Left lobe of liver (tissue), 1 donor: ENCODE results near the gene TPT1.

- PRO-cap, result no peak
Measured at GRCh38 chr13:45219818-45220150, 18.9 kb upstream of the KCTD4 start.

DNA sequence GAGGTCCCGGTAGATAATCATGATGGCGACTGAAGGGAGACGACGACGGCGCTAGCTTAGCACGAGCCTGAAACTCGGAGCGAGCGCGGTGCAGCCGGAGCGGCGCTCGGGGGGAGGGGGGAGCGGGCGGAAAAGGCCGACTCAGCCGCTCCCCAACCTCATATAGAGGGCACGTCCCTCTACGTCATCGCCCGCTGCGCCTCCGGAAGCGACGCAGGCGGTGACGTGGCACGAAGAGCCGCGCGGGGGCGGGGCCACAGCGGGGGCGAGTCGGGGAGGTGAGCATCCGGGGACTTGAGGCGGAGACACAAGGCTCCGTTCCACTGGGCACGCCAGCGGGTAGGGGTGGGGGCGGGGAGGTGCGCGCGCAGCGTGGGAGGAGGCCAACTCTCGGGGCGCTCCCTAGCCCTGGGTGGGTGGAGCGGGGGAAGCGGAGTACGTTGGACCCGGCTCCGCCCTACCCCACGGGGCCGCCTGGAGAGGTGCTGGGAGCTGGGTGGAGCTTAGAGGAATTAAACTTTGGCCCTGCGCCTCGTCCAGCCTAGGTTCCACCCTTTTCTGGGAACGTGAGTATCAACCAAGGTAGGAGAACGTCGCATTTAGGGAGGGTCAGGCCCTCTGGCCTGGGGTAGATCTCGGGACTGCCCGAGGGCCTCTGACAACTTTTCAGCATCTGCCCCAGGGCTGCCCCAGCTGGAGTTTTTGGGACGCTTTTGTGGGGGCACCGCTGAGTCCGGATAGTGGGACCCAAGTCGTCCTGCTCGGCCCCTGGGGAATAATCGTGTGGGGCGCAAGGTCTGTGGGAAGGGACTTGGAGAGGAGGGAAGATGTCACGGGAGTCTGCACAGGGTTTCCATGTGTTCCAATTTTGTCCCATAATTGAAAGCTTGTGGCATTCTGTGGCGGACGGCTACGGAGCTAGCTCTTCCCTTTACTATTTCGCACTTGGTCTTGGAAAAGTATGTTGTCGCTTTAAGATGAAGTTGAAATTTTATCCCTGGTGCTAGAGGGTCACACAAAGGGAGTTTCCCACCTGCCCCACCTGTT, at the start of gene TPT1:
Gene TPT1 (minus strand): TSS at position 135 of the 1,047 bp plus-strand sequence.
- PRO-cap, result unidirectional peak, minus-strand start at position 31 of the sequence; bidirectional peak, plus-strand start at position 598 of the sequence, minus-strand start at position 135 of the sequence; bidirectional peak, plus-strand start at position 895 of the sequence, minus-strand start at position 777 of the sequence; bidirectional peak, plus-strand start outside the sequence, minus-strand start at position 947 of the sequence

DNA sequence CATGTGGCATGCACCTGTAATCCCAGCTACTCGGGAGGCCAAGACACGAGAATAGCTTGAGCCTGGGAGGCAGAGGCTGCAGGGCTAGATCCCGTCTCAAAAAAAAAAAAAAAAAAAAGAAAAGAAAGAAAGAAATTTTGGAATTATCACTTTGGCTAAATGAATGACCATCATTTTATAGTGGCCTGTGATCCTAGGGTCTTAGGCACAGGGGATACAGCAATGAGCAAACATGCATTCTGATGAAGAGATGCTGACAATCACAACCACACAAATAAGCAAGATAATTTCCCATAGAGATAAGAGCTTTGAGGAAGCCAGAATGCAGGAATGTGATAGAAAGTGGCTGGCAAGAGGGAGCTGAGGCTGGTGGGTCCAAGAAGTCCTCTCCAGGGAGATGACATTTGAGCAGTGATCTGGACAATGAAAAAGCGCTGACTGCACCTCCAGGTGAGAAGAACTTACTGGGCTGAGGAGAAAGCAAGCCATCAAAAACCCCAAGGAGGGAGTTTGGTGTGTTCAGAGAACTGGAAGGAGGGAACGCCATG, 30.8 kb upstream of the TPT1 start:
- PRO-cap, result no peak

- PRO-cap, result no peak
Measured at GRCh38 chr13:45873366-45873895, 21.9 kb upstream of the SIAH3 start.

- PRO-cap, result no peak
Measured at GRCh38 chr13:45988747-45989056, 63.8 kb downstream of the ZC3H13 start.

DNA sequence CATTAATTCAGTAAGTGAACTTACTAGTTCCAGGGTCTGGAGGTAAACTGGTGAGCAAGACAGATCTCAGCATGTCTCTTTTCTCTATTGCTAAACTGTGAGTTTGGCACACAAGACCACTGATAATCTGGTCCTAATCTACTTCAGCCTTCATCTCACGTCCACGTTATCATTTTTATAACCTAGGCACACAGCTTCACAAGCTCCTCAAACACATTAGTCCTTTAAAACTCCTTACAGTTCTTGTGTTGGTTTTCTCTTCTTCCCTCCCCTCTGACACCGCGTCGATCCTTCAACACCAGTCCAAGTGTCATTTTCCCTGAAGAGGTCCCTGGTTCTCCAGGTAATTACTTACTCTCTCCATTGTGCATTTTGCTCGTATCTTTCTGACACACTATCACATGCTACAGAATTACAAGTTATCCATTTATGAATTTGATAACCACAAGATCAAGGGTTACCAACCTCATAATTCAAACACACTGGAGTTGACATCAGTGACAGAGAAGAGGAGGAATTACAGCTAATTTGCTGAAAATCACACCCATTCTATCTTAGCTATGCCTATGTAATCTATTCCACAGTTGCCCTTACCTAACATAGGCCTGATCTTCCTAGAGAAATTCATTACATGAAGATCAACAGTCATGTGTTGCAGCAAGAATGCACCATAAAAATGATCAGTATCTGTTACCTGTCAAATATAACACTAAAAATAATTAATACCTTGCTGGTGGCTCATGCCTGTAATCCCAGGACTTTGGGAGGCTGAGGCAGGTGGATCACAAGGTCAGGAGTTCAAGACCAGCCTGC, 14.3 kb downstream of the ZC3H13 start:
- PRO-cap, result no peak

- PRO-cap, result bidirectional peak, plus-strand start at chr13:46076063, minus-strand start at chr13:46075908
Measured at GRCh38 chr13:46075703-46076260, 23.2 kb upstream of the ZC3H13 start.

- PRO-cap, result bidirectional peak, plus-strand start at chr13:46101176, minus-strand start at chr13:46101064
Measured at GRCh38 chr13:46100990-46101463, 3.8 kb downstream of the CPB2 start.

- PRO-cap, result bidirectional peak, plus-strand start at chr13:46122003, minus-strand start at chr13:46121812
Measured at GRCh38 chr13:46121487-46122236, 16.8 kb upstream of the CPB2 start.

DNA sequence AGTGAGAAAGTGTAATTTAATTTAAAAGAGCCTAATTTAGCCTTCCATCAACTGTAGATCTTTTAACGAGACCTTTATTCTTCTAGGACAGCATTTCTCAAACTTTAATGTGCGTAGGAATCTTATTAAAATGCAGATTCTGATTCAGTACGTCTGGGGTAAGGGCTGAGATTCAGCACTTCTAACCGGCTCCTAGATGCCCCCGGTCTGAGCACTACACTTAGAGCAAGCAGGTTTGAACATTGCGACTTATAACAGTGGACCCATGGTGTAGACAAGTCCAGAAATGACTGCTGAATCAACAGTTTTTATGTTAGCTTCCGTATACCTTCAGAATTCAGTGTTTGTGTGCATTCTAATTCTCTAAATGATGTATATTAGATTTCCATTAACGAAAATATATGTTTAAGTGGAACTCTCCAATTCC, 17.4 kb upstream of the CPB2 start:
- PRO-cap, result unidirectional peak, minus-strand start at position 209 of the sequence

GRCh38 chr13:46148149-46148685, 33.8 kb downstream of the LCP1 start:
- PRO-cap, result no peak

- PRO-cap, result no peak
Measured at GRCh38 chr13:46150725-46151425, 31.1 kb downstream of the LCP1 start.

- PRO-cap, result no peak
Measured at GRCh38 chr13:46176816-46177307, 5.1 kb downstream of the LCP1 start.

DNA sequence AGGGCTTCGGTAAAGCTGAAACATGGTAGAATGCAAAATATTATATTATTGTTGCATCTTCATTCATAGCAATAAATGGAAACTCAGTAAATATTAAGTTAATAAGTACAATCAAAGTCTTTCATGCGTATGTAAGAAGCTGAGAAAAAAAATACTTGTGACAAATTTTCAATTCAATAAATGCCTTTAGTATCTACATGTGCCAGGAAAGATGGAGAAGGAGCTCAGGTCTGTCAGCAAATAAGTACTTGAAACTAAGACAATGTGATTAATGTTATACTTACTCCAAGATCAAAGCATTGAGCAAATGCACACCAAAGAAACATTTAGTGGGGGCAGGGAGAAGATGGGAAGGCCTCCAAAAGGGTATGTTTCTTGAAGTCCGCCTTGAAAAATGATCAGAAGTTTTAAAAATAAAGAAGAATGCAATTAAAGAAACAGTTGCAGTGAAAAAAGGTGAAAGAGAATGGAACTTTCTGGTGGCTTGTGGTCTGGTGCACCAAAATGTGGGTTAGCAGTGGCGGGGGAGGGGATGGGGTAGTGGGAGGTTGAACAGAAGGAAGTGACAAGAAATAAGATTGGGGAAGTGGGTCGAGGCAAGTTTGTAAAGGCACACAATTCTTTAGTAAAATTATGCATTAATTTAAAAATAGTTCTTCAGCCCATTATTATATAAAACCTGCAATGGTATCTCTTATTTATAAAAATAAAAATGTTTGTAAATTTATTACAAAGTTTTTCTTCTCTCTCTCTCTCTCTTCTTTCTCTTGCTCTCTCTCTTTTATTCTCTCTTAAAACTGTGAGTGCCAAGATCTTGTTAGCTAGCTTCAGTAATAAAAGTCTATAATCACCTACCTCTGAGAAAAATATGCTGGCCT, 2.5 kb downstream of the LCP1 start:
- PRO-cap, result unidirectional peak, plus-strand start at position 581 of the sequence

DNA sequence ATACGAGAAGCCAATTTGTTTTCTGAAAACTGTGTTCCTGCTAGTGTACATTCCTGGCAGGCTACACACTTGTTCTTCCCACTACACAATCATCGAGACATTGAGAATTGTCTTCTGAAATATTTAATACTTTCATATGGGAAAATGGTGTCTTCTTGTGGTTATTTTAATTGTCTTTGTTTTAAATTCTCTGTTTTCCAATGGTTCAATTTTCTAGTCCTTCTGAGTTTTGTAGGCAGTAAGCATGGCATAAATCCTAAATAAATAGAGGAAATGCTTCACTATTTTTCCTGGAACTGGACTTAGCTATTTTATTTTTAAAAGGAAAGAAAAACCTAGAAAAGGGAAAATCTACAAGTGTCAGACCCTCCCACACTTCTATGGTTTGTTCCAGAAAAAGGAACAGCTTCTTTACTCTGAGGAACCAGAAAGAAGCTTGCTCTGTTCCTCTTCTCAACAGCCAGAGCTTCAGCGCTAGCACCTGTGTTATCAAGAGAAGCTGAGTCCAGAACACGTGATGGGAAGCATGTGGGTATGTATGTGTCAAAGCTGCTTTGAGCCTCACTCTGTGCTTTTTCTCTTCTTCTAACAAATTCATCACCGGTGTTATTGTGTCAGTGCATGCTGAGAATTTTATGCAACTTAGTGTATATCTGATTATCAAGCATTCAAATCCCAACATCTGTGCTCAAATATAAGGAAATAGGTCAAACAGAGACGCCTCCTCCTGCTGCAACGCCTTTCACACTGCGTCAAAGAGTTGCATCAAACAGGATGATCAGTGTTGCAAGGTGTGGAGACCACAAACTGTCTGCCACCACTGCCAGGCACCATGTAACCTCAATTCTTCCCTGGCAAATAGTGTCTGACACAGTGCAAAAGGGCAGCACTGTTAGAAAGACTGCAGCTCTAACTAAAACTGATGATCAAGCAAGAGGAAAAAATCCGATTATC, 83.7 kb downstream of the LRRC63 start:
- PRO-cap, result bidirectional peak, plus-strand start at position 805 of the sequence, minus-strand start at position 462 of the sequence

GRCh38 chr13:46369829-46370363, 17.2 kb downstream of the RUBCNL start:
- PRO-cap, result no peak

DNA sequence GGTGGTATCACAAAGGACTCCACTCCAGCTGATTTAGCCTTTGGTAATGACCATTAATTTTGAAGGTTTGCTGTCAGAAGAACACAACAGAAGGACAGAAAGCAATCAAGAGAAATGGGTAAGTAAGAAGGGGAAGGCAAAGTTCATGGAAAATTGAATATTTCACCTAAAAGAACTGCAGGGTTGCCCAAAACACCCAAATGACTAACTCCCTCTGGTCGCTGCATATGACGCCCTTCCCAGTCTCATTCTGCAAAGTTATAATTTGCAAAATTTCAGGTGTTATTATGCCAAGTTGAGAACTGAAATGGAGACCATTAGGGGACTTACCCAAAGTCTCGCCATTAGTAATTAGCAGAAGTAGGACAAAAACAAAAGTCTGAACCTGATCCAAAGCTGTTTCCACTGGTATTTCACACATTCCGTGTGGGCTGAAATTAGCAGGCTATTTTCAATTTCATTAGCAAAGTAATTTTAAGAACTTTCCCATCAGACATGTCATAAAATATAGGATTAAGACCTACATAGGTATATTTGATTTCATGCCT, 6.9 kb downstream of the RUBCNL start:
- PRO-cap, result no peak

GRCh38 chr13:46403807-46404242, 16.8 kb upstream of the RUBCNL start:
- PRO-cap, result no peak

- PRO-cap, result no peak
Measured at GRCh38 chr13:46554483-46555156, 1.6 kb downstream of the LRCH1 start.

DNA sequence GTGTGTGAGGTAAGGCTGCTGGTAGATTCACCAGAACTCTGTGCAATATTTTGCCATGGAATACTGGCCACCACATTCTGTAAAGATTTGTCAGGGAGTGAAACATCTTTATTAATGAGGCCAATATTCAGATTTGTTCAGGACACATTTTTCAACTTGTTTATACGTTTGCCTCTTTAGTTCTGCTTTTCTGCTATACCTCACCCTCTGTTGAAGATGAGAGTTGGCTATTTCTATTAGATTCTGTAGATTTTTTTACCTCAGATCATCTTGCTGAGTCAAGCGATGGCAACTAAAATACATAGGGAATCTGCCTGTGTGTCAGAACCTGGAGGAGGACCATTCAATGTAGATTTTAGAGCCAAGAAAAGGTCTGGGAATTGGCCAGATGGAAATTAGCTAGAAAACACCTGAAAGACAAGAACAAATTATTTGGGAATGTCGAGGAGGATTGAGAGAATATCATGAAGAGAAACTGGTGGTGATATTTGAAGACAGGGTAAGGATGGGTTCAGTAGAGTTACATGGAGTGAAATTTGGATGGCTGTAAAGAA, 91.6 kb downstream of the ESD start:
- PRO-cap, result no peak